AG10803 (cell line): ENCODE measurements around the genes IL17RA and SLC25A18.

DNA sequence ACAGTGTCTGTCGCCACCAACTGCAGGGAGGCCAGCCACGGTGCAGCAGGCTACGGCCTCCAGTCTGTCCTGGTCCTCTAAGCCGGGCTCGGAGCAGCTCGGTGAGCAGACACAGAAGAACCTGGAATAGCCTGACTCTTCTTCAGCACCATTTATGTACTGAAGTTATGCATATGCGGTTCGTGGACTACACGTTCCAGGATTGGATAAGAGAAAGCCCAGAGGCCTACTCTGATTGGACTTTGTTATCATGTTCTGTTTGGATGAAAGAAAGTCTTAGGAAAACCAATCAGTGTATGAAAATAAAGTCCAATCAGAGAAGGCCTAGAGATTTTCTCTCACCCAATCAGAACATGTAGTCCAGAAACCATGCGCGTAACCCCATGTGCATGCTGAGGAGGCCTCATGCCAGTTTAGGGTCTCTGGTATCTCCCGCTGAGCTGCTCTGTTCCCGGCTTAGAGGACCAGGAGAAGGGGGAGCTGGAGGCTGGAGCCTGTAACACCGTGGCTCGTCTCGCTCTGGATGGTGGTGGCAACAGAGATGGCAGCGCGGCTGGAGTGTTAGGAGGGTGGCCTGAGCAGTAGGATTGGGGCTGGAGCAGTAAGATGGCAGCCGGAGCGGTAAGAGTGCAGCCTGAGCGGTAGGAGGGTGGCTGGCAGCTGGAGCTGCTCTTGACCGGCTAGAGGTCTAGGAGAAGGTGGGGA, 4461.9 kb upstream of the OR11H1 start:
- RRBS: no CpG with 5 or more reads among the region's 22 CpGs

DNA sequence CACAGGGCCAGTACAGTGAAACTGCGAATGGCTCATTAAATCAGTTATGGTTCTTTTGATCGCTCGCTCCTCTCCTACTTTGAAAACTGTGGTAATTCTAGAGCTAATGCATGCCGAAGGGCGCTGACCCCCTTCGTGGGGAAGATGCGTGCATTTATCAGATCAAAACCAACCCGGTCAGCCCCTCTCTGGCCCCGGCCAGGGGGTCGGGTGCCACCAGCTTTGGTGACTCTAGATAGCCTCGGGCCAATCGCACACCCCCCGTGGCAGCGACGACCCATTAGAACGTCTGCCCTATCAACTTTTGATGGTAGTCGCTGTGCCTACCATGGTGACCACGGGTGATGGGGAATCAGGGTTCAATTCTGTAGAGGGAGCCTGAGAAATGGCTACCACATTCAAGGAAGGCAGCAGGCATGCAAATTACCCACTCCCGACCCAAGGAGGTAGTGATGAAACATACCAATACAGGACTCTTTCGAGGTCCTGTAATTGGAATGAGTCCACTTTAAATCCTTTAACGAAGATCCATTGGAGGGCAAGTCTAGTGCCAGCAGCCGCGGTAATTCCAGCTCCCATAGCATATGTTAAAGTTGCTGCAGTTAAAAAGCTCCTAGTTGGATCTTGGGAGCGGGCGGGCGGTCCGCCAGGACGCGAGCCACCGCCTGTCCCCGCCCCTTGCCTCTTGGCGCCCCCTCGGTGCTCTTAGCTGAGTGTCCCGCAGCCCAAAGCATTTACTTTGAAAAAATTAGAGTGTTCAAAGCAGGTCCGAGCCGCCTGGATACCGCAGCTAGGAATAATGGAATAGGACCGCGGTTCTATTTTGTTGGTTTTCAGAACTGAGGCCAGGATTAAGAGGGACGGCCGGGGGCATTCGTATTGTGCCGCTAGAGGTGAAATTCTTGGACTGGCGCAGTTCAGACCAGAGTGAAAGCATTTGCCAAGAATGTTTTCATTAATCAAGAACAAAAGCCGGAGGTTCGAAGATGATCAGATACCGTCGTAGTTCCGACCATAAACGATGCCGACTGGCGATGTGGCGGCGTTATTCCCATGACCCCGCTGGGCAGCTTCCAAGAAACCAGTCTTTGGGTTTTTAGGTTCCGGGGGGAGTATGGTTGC, 3898.0 kb upstream of the OR11H1 start:
- RRBS: no CpG with 5 or more reads among the region's 56 CpGs

DNA sequence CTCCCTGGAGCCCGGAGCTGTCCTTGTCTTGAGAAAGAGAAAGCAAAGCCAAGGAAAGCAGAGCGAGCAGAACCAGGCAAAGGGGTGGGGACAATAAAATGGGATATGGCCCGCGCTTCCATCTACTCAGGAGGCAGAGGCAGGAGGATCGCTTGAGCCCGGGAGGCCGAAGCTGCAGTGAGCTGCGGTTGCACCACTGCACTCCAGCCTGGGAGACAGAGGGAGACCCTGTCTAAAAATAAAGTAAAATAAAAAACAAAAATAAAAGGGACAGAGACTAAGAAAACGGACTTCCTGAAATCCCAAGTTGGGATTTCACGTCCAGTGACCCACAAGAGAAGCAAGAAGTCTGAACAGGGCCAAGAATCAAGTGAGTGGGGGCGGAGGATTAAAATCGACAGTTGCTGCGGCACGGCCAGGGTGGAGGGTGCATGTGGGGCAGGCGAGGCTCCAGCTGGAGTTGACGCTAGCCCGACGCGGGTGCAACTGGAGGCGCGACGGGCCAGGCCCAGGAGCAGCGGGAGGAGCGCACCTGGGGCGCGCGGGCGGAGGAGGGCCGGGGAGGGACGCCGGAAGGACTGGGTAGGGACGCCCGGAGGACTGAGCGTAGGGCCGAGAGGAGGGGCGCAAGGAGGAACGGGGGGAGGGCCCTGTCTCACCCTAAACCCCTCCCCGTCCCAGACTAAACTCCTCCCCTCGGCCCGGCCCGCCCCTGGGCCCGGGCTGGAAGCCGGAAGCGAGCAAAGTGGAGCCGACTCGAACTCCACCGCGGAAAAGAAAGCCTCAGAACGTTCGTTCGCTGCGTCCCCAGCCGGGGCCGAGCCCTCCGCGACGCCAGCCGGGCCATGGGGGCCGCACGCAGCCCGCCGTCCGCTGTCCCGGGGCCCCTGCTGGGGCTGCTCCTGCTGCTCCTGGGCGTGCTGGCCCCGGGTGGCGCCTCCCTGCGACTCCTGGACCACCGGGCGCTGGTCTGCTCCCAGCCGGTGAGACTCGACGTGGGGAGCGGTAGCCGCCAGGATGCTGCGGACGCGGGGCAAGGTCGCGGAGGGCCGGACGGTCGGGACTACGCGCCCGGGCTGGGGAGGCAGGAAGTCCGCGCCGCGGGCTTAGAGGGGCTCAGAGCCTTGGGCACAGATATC, at the start of gene IL17RA:
IL17RA (plus strand) TSS at position 754 of the 1,139 bp plus-strand sequence.
- RRBS: 1% methylated on average over 36 of the region's 90 CpGs

DNA sequence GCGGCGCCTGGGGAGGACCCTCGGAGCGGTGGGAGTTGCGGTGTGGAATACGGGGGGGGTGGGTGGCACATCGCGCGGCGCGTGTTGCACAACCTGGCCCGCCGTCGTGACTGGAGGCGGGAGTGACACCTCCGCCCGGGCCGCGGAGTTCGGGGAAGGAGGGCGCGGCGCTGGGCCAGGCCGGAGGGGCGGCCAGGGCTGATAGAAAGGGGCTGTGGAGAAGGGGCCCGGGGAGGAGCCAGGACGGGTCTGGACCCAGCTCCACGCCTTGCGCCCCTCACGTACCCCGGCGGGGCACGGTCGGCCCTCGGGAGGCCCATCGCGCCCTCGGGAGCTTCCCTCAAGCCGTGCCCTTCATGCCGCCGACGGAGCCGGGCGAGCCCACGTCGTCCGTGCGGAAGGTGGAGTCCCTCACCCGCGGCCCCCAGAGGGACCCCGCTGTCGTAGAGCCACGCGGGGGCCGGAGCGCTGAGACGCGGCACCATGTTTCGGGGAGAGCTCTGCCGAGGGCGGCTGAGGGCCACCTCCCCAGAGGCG, 654 bp downstream of the IL17RA start:
- RRBS: 1% methylated on average over 33 of the region's 62 CpGs

- RRBS: 3% methylated on average over 7 of the region's 76 CpGs
These were observed 960 bp downstream of the TMEM121B start for GRCh38 chr22:17120087-17120713.

- RRBS: no CpG with 5 or more reads among the region's 11 CpGs
These were observed 11.0 kb upstream of the ADA2 start for GRCh38 chr22:17230053-17230723.

DNA sequence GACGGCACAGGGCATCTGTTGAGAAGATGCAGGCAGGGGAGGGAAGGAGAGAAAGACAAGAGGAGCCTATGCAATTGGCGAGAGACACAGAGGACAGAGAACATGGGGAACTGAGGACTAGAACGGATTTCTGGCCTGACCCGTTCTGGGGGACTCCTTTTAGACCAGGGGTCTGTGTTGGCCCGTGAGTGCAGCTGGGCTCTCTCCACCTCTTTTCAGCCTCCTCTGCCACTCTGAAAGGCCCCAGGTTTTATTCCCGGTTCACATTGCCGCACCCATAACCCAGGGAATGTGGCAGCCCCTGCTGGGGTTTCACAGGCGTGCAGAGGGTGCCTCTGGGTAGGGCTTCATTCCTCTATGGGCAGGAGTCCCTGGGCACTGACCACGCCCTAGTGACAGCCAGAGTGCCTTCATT, 24.7 kb upstream of the ADA2 start:
- RRBS: no CpG with 5 or more reads among the region's 9 CpGs

DNA sequence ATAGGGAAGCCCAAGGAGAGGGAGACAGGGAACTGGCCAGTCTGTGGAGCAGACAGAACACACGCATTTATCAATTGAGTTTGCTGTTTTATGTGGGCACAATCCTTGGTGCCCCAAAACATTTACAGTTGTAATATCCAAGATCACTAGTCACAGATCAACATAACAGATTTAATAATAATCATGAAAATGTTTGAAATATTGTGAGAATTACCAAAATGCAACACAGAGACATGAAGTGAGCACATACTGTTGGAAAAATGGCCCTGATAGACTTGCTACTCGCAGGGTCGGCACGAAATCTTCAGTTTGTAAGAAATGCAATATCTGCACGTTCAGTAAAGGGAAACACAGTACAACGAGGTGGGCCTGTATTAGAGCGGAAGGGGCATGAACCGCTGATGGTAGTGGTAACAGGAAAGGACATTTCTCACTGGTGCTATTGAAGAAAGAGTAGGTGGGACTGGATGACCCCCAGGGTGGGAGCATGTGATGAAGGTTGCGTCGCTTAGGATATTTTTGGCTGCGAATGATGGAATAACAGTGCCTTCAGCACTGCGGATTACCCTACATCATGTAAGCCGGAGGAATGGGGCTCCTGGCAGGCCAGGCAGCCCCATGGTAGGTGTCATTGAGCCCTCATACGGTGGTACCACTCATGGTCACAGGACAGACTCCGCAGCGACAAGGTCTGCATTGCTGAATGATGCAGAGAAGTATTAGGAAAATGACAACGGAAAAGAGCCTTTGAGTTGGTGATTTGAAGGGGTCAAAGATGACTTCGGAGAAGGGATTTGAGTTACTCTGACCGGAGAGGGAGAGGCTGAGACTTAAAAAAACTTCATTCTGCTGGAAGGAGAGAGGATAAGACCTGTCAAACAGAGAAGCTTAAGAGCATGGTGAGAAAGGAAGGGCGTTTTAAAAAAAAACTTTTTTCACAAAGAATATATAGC, 16.5 kb downstream of the CECR2 start:
- RRBS: no CpG with 5 or more reads among the region's 20 CpGs

DNA sequence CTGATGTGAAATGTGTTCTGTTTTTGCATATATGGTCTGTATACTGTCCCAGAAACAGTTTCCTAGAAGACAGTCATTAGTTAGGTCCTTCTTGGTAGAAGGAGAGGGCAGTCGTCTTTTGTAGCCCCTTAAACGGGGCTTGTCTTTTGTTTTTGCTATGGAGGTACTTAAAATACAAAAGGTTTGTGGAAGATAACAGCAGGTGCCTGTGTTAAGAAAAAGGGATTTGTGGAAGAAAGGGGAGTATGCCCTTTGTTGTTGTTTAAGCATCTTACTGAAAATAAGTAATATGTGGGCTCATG, 95.4 kb upstream of the SLC25A18 start:
- RRBS: no CpG with 5 or more reads among the region's 2 CpGs

DNA sequence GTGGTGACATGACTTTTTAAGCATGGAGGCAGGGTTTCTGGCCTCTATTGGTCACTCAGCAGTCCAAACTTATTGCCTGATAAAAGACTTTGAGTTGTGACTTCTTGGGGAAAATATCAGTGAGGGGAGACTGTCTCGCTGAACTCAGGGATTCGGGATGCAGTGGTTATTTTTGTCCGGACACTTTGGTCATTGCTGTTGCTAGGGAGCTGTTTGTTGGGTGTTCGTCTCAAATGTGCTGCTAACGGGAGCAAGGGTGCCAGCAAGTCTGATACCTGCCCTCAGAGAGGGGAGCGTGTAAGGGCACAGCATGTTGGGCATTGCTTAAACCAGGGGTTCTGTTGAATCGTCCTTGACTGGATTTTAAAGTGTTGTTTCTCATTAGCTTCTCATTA, 49.3 kb upstream of the SLC25A18 start:
- RRBS: no CpG with 5 or more reads among the region's 7 CpGs

DNA sequence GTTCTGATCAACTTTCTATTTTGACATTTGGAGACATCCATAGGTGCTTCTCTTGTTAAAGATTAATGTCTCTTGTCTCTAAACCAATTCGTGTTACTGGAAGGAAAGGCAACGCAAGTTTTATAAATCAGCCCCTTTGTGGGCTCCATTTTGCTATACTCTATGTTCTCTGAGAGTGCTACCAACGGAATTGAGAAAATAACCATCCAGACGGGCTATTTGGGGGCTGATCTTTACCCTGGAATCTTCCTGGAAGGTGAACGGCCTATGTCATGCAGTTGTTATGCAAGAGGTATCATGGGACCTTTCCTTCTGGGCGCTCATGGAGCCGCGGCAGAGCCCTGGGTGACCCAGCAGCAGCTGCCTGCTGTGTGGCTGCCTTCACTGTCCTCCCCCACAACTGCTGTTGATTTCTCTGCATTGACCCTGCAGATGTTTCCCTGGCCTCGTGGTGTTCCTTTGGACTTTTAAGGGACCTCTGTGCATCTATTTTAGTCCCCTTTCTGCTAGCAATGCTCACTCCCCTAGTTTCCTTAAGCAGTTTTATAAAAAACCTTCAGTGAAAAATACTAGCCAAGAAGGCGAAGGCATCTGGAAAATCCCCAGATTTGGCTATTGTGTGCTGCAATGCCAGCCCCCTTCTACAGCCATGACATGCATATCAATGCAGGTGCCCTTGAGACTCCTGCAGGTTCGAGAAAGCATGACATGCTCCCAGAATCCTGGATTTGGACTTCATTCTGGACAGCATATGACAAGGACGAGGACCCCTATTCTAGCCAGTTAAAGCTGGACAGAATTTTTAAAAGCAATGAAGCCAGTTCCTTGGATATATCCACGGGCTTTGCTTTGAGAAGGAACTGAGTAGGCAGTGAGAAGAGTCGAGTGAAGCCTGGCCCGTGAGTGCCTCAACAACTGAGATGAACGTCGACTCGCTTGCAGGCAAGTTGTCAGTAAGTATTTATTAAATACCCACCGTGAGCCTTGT, at the start of gene SLC25A18:
SLC25A18 (plus strand) TSS at position 738 of the 988 bp plus-strand sequence.
- RRBS: no CpG with 5 or more reads among the region's 19 CpGs

DNA sequence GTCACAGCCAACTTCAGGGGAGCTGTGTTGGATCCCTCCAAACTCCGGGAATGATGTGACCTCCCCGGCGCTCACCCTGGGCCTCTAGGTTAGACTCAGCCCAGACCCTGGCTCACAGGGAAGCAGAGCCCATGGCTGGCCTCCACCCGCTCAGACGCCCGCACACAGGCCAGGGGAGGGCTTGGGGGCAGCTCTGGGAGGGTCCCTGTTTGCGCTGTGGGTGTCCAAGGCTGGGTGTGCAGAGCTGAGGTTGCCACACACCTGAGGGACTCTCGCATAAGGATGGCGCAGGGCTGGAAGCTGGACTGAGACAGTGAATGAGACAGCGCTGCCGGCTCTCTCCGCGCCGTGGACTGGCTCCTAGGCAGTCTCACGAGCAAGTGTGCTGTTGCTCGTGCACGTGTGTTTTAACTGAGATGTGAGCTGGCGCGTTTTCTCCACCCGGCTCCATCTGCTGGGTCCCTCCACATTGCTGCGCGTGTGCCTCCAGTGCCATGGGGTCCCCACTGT, 4.1 kb upstream of the BID start:
- RRBS: 96% methylated on average over 7 of the region's 22 CpGs

- RRBS: 88% methylated on average over 5 of the region's 21 CpGs
These were observed 21.8 kb upstream of the BID start for GRCh38 chr22:17795904-17796732.

GRCh38 chr22:17841538-17842305, 67.5 kb upstream of the BID start:
- RRBS: no CpG with 5 or more reads among the region's 27 CpGs

DNA sequence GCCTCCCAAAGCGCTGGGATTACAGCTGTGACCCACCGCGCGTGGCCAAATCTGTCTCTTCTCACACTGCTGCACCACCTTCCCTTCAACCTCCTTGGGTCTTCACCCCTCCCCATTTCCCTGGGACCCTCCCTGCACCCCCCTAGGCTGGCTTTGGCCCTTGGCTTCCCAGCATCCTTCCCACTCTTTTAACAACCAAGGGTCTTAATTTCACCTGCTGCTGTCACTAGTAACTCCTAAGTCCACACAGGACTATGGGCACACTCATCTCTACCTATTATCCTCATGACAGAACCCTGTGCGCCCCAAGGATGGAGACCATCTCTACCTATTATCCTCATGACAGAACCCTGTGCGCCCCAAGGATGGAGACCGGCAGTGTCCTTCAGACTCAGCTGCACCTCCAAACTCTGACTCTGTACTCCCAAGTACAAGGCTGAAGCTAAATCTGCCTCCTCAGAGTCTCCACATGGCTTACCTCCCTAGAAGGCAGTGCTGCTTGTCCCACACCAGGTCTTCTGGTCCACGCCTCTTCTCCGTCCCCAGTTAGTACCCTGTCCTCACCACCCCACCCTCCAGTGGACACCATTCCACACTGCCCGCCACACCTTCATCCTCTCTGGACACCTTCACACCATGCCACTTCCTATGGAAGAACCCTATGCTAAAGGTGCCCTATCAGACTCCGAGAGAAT, 41.1 kb downstream of the MICAL3 start:
- RRBS: no CpG with 5 or more reads among the region's 11 CpGs

GRCh38 chr22:18035692-18036322, 11.4 kb upstream of the MICAL3 start:
- RRBS: no CpG with 5 or more reads among the region's 10 CpGs

DNA sequence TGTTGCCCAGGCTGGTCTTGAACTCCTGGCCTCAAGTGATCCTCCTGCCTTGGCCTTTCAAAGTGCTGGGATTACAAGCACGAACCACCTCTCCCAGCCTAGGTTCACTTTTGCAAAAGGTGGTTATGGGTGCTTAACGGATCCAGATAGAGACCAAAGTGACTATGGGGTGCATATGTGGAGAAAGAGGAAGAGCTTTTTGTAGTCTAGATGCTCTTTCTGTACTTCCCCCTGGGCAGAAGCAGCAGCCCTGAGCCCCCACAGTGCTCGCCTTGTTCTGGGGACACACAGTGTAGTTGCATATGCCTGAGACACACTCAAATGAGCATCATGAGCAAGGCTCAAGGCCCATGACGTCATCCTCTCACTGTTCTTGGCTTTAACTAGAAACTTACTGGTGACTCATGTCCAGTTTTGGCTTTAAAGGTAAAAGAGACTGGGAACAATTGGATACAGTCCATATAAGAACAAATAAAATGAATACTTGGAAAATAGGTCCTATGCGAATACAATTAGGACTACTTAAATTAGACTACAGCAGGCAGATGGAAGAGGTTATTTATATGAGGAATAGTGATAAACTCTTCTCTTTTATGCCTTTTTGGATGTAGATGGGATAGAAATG, 20.2 kb upstream of the PEX26 start:
- RRBS: no CpG with 5 or more reads among the region's 5 CpGs

- RRBS: no CpG with 5 or more reads among the region's 35 CpGs
These were observed 14.1 kb downstream of the PEX26 start for GRCh38 chr22:18091416-18092717.

DNA sequence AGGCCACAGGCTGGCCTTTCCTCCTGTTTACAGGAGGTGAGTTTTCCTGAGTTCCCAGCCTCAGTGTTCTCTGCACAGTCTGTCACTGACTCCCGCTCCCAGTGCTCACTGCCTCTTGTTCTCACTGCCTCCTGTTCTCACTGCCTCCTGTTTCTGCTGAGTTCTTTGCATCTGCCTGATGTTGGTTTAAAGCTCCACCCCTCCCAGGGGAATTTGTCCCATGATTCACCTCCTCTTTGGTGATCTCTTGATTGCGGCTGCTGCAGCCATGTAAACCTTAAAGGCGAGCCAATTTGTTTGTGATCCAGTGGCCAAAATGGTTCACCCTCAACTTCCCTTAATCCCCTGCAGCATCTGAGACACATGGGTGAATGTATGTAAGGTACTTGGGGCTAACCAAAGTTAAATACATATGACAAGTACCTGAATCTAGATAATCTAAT, 6.0 kb upstream of the TUBA8 start:
- RRBS: no CpG with 5 or more reads among the region's 3 CpGs